LUHMES (cell line): ENCODE measurements around the genes TAFA3, CSDE1 and SYCP1.

- PRO-cap = no peak
These were observed 992 bp upstream of the PPM1J start for GRCh38 chr1:112716106-112716542.

- PRO-cap = no peak
These were observed at the start of gene TAFA3 for GRCh38 chr1:112718510-112719155. TSS of gene TAFA3 (plus strand) at chr1:112718905.

GRCh38 chr1:112825562-112825997 lies 106.9 kb downstream of the TAFA3 start:
- PRO-cap = no peak

DNA sequence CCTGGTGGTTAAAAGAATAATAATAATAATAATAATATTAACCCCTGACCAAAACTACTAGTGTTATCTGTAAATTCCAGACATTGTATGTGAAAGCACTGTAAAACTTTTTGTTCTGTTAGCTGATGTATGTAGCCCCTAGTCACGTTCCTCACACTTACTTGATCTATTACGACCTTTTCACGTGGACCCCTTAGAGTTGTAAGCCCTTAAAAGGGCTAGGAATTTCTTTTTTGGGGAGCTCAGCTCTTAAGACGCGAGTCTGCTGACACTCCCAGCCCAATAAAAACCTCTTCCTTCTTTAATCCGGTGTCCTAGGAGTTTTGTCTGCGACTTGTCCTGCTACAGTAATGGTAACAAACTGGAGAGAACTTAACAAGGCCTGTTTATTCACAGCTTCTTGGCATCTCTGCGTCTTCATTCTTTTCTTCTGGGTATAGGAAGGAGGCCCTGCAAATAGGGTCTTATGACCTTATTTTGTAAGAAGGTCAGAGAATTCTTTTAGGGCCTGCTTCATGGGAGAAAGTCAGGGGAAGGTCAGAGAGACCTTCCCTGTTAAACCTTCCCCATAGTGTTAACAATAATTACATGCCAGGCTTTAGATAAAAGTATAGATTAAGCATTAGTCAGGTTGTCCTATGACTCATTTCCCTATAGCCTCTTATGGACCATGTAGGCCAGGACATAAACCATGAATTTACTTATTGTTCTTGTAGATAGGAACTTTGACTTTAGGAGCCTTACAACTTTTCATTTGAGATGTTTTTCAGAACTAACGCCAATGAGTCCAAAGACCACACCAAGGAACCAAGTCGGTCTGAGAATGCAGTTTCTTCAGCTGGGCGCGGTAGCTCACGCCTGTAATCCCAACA lies 86.9 kb downstream of the SLC16A1 start:
- PRO-cap = no peak

- PRO-cap = no peak
These were observed 74.2 kb downstream of the SLC16A1 start for GRCh38 chr1:112881752-112882140.

DNA sequence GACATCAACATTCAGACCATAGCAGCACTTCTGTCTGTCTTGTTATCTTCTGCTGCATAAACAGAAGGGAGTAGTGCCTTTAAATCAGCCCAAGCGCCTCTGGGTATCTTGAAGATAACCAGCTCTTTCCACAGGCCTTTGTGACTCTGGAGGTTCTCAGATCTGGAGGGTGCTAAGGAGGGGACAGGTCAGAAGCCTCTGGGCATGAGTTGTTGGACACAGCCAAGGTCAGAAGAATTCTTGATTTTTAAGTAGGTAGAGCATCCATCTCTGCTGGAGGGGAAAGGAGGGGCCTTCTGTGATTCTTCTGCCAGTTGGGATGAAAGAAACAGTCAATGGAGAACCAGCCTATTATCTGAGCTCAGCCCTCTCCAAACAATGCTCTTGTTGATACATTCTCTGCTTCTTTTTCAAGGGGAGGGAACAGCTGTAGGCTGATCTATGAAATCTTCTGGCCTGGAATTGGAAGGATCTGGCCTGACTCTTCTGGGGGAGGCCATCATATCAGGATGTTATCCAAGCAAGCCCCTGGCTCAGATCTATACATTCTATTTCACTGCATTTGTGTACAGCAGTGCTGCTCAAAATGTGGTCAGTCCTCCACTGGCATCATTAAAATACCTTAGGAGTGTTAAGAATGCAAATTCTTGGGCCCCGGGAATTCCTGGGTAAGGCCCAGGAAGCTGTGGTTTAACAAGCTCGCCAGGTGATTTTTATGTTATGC lies 31.2 kb upstream of the LRIG2 start:
- PRO-cap = no peak

DNA sequence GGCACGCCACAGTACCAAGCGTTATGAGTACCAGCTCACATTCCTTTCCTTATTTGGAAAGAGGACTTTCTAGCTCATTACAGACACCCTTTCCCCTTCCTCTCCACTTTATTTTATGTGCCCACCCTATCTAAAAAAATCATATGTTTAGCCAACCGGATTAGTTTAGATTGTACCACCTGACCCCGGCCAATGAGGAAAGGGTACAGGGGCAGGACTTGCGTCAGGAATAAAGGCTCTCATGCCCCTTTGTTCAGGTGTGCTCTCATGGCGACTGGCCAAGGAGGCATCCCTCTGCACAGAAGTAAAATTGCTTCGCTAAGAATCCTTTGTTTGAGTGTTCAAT lies 129.4 kb downstream of the LRIG2 start:
- PRO-cap = no peak

DNA sequence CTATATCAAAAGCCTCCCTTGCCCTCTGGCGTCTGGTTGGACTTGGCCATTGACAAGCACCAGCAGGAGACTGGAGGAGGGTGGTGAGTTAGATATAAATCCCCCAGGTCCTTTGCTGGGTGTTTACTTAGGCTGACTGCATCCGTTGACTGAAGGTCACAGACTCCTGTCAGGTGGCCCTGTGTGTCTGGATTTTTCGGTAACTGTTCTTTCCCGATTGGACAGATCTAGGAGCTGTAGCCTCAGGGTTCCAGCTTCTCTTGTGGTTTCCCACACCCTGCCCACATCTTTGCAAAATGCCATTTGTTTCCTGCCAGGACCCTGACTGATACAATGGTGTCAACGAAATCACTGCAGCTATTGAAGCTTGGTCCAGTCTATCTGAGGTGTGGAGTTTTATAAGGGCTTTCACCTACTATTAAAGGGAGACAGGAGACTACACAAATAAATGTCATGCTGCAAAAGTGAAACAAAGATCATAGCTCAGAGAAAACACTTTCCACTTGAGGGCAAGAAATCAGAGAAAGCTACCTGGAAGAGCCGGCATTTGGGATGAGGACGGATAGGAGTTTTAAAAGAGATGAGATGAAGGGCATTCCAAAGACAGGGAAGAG lies 1.5 kb upstream of the MAGI3 start:
- PRO-cap = no peak

- PRO-cap = no peak
These were observed 179.9 kb downstream of the PHTF1 start for GRCh38 chr1:113579221-113579910.

DNA sequence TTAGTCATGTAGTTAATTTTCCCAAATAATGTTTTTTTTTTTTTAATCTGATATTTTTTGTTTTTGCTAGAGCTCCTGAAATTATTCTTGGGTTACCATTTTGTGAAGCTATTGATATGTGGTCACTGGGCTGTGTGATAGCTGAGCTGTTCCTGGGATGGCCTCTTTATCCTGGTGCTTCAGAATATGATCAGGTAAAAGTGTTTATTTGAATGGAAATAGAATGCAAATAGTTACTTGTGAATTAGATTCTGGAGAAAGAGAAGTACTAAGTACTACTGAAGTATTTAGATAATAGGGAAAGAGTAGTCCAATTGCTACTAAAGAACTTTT lies 23.5 kb downstream of the HIPK1 start:
- PRO-cap = no peak

GRCh38 chr1:113957824-113958402 lies 21.4 kb upstream of the OLFML3 start:
- PRO-cap = no peak

DNA sequence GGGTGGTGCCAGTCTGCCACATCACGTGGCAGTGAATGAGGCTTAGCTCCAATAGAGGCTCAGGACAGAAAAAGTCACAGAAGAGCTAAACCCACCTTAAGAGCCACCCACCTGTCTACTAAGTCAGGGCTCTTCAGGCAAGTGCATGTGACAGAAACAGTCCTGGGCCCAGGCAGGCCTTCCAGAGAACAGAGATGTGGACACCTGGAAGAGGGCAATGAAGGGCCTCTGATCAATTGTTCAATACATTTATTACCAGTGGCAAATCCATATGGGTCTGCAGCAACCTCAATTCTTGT lies 57.1 kb downstream of the OLFML3 start:
- PRO-cap = no peak

GRCh38 chr1:114587301-114588052 lies 6.1 kb upstream of the BCAS2 start:
- PRO-cap = no peak

DNA sequence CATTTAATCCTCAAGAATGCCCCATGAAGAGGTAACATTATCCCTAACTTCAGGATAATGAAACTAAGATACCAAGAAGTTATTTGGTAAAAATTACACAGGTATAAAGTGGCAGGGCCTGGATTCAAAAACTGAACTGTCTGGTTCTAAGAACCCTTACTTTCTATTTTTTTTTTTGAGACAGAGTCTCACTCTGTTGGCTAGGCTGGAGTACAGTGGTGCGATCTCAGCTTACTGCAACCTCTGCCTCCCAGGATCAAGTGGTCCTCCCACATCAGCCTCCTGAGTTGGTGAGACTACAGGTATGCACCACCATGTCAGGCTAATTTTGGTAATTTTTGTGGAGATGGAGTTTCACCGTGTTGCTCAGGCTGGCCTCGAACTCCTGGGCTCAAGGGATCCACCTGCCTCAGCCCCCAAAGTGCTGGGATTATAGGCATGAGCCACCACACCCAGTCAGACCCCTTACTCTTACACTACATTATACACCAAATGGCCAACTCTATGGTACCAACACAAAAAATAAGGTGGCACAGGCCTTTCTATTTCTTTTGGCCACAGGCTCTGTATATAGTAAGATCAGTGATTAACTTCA lies 9.0 kb upstream of the NRAS start:
- PRO-cap = no peak

DNA sequence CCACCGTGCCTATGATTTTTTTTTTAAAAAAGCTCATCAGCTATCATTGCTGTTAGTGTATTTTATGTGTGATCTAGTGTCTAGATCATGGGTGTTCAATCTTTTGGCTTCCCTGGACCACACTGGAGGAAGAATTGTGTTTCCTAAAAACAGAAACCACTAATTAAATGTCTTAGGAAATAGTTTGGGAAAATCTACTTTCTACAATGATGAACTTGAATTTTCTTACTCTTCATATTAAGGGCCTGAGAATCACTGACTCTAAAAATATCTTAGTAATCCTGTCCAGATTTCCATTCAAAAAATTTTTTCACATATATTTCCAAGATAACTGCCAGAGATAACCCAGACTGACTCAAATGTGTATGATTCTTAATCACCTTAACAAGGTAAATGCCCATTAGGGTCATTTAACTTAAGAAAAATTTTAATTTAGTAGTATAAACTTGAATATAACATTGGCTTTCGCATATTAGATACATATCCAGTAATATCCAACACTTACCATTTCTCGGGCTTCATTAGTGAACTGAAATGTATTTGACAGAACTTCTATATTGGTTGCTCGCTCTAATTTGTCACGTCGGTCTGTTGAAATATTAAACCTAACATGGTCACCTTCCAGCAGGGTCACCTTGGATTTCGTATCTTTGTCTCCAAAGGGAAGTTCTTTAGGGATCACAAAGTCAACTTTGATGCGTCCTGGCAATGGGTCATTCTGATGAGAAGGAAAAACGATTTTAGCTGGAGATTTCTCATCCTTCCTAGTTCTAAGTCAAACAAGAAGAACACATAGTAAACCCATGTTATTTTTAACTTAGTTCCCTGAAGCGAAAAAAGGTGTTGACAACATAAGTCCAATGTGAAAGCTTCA lies 15.8 kb upstream of the NRAS start:
- PRO-cap = no peak

DNA sequence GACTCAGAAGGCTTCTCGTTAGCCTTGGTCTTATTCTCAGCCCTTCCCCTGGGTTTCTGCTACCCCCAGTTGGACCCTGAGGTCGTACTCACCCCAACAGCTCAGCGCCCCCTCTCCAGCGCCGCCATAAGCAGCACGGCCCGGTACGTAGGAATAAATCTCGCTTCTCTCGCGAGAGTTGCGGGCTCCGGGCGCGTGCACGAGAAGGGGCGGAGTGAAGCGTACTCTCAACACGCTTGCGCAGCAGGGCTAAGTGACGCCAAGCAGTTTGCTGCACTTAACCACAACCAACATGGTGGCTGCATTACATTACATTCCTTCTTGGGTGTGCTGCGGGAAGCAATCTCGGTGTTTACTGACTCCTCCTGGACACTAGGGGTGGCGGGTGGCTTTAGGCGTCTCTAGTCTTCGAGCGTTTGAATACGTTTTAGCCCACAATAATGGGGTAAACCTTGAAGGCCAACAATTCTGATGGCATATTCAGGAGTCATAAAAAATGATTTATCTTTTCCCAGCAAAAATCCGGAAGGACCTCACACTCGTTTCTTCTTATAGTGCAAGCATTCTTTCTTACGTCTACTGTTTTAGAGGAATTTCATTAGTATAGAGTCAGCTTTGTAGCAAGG lies at the start of gene CSDE1:
TSS of gene CSDE1 (minus strand) at position 152 of the 626 bp plus-strand sequence.
- PRO-cap = bidirectional peak, plus-strand start at position 307 of the sequence, minus-strand start at position 152 of the sequence

GRCh38 chr1:114854641-114855007 lies at the start of gene SYCP1:
TSS of gene SYCP1 (plus strand) at chr1:114854863.
- PRO-cap = no peak

GRCh38 chr1:115062347-115063211 lies 26.7 kb downstream of the TSPAN2 start:
- PRO-cap = no peak

- PRO-cap = no peak
These were observed 21.7 kb downstream of the TSPAN2 start for GRCh38 chr1:115067561-115068052.

DNA sequence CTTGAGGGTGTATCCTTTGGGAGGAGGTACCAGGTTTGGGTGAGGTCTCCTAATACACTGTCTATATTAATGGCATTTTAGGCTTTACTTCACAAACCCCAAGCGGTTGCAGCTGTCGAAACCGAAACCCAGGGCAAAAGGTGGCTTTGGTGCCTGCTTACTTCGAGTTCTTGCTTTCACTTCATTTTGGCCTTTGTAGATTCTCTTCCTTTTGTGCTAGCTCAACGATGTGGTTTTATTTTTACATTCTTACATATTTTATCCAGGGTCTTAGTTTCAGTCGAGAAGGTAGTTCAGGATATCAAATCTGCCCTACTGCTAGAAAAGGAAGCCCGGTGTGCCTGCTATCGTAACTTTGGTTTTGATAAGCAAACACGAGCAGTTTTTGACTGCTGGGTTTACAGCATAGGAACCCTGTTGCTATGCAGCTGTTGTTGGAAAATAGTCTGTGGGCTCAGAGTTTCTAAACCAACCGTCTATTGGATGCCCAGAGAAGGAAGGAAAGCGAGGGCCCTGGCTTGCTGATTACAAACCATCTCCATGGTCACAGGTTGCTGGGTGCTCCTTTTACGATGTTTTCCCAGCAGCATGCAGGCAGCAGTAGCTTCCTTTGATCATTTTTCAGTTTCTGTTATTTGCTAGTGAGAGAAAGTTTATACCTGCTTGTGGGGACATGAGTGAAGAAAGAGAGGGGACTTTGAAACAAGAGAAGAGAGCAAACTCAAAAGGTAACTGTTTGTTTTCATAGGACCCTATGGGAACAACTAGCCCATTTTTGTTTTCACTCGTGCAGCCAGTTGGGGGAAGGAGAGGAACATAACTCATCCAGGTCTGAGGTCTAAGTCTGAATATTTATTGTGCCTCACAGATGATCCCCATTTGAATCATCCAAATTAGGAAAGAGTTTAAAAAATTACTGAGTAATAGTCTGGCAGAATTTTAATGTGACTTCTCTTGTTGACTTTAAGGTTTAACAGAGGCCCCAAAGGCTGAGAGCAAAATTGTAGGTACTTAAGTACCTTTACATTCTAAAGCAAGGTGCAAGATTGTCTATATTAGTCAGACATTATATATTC lies 10.1 kb upstream of the TSPAN2 start:
- PRO-cap = no peak